Peritoneum (tissue), 1 donor: Measurements from ENCODE around the genes IDE and PLCE1.

GRCh38 chr10:92573605-92574288, at the start of gene IDE:
Gene IDE, minus strand, starts transcription at chr10:92574093.
- PRO-cap = bidirectional peak, plus-strand start at chr10:92574166, minus-strand start at chr10:92574093

- PRO-cap = unidirectional peak, minus-strand start at chr10:92591640
These were observed 1.6 kb upstream of the KIF11 start for GRCh38 chr10:92591132-92592015.

- PRO-cap = no peak
These were observed 41.0 kb upstream of the HHEX start for GRCh38 chr10:92648747-92649235.

DNA sequence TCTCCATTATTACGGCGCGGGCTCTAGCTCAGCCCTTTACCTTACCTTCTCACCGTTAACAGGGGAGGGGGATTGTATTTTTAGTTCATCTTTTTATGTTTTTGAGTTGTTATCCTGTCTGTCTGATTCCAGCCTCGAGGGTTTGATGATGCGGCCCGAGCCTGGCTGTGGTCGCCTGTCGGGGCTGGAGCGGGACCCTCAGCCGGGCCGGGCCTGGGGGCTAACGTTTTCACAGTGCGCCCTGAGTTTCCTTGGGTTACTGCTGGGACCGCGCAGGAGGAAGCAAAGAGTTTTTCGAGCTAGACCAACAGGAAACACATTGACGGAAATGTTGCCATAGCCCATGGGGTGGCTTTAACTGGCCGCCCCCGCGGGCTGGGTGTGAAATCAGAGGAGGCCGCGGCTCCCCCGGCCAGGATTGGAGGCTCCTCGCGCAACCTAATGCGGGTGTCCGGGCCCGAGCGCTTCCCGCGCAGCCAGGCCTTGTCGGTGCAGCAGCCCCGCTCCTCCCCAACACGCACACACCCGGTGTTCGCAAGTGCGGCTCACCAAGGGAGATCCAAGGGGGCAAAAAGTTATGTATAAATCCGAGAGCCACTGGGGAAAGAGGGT, 1.8 kb downstream of the HHEX start:
- PRO-cap = no peak

- PRO-cap = no peak
These were observed 68.0 kb downstream of the HHEX start for GRCh38 chr10:92757743-92758261.

DNA sequence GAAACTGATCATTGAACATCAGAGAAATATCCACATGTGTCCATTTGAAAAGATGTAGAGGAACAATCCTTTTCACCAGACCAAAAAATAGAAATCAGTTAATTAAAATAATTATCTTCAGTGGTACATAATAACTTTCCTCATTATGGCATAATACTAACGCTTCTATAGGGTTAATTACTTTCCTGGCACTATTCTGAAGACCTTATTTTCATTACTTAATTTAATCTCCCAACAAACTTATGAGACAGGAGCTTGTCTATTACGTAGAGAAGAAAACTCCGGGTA, 30.3 kb upstream of the EXOC6 start:
- PRO-cap = no peak

DNA sequence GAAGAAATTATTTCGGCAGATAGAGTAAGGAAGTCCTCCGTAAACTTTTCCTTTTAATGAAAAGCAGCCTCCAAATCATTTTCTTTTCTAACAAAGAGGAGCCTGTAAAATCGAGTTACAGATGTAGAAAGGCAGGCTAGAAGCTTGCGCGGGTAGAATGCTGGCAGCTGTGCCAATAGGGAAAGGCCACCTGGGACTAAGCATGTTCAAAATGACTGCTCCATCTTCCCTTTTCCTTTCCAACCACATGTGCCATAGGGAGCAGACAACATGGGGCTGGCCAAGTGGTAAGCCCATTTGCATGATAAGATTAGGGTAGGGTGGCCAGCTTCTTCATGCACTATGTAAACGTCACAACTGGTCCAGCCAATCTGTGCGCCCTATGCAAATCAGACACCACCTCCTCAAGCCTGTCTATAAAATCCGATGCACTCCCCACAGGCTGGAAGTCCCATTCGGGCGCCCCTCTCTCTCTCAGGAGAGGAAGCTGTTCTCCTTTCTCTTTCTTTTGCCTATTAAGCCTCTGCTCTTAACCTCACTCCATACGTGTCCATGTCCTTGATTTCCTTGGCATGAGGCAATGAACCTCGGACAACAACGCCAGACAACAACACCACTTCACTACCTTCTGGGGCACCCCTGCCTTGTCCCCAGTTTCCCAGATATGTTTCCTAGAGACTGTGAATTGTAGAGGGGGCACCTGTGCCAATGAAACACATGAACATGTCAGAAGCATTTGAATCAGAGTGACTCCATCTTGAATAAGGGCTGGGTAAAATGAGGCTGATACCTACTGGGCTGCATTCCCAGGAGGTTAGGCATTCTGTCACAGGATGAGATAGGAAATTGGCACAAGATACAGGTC, 19.2 kb upstream of the EXOC6 start:
- PRO-cap = no peak

GRCh38 chr10:92848642-92849465, 534 bp downstream of the EXOC6 start:
- PRO-cap = no peak

DNA sequence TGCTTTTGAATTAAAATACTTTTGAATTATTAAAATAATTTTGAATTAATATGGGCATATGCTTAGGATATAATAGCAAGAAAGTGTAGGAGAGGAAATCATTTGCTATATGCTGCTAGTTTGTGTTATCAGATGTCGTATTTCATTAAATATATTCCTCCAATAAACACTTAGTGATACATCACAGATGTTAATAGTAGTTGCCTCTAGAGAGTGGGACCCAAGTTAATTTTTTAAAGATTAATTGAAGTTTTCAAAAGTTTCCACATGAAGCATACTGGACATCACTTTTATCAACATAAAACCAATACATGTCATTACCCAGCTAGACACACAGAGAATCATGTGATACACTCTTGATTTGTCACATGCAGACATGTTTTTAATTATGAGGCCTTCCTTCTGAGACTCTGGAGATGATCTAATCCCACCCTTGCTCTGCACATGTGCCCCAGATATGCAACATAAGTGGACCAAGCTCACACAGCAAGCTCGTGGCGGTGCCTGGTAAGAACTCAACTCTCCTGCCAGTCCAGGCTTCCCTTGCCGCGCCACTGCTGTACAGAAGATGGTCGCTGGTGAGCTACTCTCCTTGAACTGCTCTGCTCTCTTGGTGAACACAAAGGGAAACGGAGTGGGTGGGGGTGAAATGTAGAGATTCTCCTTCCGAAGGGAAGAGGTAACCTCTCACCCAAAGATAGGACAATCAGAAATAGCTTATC, 25.8 kb downstream of the MYOF start:
- PRO-cap = no peak

DNA sequence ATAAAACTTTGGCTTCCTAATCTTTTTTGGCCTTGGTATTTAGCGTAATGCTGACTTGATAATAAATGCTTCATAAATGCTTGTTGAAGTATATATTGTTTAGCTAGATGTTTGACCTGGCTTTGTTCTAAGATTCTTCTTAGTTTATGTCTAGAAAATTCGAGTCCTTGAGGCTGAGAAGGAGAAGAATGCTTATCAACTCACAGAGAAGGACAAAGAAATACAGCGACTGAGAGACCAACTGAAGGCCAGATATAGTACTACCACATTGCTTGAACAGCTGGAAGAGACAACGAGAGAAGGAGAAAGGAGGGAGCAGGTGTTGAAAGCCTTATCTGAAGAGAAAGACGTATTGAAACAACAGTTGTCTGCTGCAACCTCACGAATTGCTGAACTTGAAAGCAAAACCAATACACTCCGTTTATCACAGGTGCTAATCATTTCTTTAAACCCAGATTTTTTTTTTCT, 6.6 kb downstream of the CEP55 start:
- PRO-cap = no peak

DNA sequence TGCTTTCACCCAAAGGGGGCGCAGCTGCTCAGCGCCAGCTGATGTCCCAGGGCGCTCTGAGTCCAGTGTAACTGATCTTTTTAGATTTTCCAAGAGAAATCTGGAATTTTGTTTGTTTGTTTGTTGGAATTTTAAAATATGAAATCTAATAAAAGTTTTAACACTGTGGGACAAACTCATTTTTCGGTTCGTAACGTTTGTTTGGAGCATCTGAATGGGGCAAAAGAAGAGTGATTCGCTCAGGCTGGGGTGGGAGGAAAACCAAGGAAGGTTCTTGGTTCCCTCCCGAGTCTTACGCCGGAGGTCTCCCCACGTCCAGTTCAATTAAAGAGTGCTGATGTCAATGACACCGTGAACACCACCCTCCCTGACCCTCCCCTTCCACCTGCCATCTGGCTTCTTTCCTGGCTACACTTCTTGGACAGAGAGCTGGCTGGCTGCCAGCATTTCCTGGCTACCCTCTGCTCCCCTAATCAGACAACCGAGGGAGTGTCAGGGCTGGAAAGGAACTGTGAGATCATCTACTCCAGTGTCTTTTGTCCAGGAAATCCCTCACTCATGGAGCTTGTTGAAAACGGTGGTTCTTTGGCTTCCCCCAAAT, 24.2 kb upstream of the FFAR4 start:
- PRO-cap = no peak

DNA sequence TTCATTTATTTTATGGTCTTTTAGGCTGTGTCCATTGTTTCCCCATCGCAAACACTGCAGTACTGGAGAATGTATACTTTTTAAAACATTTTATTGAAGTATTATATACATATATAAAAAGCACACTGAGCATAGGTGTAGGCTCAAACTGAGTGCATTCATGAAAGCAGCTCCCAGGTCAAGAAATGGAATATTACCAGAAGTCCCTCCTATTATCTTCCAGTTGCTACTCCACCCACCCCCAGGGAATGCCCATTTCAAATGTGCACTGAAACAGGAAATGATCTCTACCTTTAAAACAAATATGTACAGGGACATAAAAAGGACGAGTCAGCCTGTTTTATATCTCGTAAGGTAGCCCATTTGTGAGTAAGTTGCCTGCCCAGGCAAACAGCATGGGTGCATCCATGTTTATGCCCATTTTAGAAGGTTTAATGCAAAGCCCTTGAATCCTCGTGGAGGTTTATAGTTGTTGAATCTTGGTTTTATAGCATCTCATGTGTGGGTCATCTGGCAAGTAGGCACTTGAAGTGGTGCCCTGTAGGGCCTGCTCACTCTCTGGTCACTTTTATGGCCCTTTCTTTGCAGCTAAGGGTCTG, 10.4 kb downstream of the FFAR4 start:
- PRO-cap = no peak

DNA sequence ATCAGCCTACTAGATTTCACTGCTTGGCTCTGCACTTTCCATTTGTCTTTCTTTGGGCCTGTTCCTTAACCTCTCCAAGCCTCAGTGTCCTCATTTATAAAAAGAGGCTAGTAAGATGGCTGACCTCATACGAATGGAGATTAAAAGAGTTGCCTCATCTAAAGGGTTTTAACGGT, 679 bp downstream of the FRA10AC1 start:
- PRO-cap = no peak

DNA sequence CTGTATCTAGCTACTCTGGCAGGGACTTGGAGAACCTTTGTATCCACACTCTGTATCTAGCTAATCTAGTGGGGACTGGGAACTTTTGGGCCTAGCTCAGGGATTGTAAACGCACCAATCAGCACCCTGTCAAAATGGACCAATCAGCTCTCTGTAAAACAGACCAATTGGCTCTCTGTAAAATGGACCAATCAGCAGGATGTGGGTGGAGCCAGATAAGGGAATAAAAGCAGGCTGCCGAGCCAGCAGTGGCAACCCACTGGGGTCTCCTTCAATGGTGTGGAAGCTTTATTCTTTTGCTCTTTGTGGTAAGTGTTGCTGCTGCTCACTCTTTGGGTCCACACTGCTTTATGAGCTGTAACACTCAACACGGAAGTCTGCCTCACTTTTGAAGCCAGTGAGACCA, 48.0 kb upstream of the SLC35G1 start:
- PRO-cap = no peak

DNA sequence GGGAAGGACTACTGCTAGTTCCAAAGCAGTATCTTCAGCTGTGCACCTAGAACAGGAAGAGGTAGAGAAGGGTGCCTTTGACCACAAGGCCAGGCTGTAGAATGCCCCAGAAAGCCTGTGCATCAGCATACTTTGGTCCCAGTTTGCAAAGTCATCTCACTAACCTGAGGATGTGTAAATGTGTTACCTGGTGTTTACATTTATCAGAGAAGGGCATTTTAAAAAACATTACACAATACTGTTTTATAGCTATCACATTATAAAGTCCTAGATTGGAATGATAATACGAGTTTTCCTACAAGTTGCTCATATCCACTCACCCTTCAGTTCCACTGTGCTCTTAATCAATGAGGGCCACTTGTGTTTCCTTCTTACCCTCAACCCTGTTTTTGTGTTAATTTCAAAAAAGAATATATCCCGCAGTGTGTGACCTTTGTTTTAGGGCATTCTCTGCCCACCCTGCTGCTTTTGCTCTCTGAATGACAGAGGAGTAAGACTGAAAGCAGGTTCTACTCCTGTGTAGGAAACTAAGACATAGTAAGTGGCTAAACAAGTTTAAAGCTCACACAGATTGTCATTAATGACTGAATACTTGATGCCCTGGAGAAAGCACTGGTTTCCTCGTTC, 3.5 kb downstream of the SLC35G1 start:
- PRO-cap = no peak

- PRO-cap = bidirectional peak, plus-strand start at chr10:93993944, minus-strand start at chr10:93993762
These were observed at the start of gene PLCE1 for GRCh38 chr10:93993600-93994690. Gene PLCE1, plus strand, starts transcription at chr10:93993931.

- PRO-cap = no peak
These were observed 13.2 kb downstream of the PLCE1 start for GRCh38 chr10:94006575-94007635.

- PRO-cap = no peak
These were observed 180.7 kb downstream of the PLCE1 start for GRCh38 chr10:94174412-94174933.

GRCh38 chr10:94747649-94748365, 14.7 kb upstream of the CYP2C19 start:
- PRO-cap = no peak

- PRO-cap = no peak
These were observed 47.5 kb upstream of the CYP2C8 start for GRCh38 chr10:95116723-95117170.